Osteocyte (in vitro differentiated cells): ENCODE results near the genes TBC1D3E, PSMB3 and RPL19.

DNA sequence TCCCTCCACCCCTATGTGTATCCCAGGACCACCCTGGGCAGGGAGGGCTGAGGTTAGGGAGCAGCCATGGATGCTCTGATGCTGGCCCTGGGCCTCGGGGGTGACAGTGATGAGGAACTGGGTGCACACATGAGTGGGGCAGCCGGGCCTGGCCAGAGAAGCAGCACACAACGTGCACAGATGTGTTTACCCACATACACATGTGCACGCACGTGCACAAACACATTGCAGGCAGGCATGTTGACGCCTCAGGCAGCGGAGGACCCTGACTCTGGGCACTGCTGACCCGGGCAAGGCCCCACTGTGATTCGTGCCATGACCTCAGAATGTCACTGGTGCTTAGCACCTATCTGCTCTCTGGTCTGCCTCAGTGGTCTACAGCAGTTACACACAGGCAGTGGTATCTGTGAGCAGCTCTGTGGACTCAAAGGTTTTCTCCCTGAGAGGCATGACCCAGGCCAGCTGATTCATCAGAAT, at the start of gene TBC1D3E:
Gene TBC1D3E (plus strand): TSS at position 365 of the 477 bp plus-strand sequence.
- PRO-cap, result no peak

DNA sequence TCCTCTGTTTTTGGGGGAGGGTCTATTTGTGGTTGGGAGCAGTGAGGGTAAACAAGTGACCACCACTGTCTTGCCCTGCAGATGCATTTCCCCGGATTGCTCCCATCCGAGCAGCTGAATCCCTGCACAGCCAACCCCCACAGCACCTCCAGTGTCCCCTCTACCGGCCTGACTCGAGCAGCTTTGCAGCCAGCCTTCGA, 14.5 kb downstream of the SOCS7 start:
- PRO-cap, result no peak

DNA sequence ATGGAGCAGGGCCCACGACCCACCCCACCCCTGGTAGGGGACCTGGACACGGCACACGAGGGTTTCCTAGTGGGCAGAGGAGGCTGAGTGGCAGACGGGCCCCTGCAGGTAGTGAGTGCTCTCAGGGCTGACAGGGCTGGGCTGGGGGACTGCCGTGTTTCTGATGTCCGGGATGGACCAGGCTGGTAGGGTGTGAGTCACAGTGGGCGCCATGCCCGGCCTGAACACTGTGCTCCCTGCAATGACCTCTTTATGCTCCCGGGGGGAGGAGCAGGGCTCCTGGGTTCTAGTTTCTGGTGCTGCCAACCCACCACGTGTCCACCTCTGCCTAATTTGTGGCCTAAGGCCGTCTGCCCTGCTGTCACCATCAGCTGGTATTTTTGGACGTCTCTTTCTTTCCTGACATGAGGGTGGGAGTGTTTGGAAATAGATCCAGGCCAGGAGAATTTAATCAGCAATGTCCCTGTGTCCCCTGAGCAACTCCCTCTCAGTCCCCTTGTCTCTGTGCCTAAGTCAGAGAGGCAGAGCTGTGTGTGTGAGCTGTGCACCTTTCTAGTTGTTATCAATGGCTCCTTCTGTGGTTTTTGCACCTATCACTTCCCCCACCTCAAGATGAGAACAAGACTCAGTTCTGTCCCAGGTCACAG, 26.4 kb downstream of the ARHGAP23 start:
- PRO-cap, result no peak

GRCh38 chr17:38455858-38456708, 27.8 kb downstream of the ARHGAP23 start:
- PRO-cap, result no peak

DNA sequence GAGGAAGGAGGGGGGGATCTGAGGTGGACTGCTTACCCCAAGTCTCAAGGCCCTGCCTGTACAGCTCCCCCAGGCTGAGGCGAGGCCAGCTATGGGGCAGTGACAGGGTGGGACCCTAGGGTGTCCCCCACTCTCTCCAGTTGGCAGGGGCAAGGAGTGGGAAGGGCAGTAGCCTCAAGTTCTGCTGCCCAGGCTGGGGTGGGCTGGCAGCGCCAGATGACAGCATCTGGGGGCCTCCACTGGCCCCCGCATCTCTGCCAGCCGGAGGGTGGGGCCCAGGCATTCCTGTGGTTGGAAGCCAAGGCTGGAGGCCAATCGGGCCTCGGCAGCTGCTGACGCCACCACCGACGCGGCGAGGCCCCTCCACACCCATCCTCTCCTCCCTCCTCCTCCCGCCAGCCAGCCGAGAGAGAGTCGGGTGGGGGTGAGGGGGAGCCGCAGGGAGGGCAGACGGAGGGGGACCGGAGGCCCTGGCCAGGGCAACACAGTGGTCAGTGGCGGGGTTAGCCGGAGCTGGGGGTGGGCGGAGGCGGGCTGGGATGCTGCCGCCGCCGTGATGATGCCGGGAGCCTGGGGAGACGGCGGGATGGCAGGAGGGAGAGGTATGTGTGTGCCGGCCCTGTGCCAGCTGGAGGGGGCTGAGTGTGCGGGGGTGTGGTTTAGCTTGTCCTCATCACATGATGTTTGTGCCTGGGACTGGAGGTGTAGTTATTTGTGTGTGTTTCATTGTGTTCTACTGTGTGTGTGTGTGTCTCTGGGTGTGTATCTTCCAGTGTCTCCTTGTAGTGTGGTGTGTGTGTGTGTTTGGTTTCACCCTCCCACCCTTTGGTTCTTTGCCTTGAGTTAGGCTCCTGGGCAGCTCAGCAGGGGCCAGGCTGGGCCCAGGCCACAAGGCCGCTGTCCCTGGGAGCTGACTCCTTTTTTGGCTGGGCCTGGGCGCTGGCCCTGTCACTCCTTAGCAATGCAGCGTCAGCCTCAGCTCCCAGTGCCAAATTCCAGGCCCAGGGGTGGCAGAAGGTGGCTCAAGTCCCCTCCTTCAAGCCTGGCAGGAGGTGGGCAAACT, 36.6 kb downstream of the ARHGAP23 start:
- PRO-cap, result bidirectional peak, plus-strand start at position 402 of the sequence, minus-strand start at position 256 of the sequence; bidirectional peak, plus-strand start at position 735 of the sequence, minus-strand start at position 606 of the sequence; unidirectional peak, minus-strand start at position 924 of the sequence

- PRO-cap, result no peak
These were observed 53.7 kb downstream of the ARHGAP23 start for GRCh38 chr17:38481939-38482350.

- PRO-cap, result no peak
These were observed 79.4 kb downstream of the ARHGAP23 start for GRCh38 chr17:38507302-38508339.

GRCh38 chr17:38559005-38559362, 46.8 kb downstream of the SRCIN1 start:
- PRO-cap, result no peak

DNA sequence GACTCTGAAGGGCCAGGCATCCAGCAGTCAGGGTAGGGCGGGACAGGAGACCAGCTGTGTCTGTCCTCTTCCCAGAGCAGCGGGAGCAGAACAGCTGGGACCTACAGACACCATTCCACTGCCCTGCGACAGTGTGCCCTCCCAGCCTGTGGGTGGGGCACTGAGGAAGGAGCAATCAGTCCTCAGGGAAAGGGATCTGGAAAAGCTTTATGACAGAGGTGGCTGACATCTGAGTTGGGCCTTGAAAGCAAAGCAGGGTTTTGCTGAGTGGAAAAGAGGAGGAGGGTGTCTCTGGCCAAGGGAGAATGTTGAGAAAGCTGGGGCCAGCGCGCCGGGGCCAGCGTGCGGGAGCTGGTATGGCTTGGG, 11.5 kb upstream of the SRCIN1 start:
- PRO-cap, result no peak

DNA sequence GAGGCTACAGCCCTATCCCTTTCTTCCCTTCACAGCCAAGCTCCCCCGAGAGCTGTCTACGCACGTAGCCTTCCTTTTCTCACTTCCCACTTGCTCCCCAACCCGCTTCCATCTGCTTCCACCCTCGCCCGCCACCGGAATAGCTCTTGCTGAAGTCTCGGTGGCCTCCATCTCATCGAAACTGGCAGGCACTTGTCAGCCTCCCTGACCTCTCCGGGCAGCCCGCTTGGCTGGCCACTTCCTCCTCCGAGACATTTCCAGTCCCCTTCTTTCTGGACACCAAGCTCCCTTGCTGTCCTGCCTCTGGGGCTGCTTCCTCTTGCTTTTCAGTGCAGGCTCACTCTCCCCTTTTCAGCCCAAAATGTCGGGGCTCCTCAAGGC, 10.8 kb upstream of the EPOP start:
- PRO-cap, result no peak

DNA sequence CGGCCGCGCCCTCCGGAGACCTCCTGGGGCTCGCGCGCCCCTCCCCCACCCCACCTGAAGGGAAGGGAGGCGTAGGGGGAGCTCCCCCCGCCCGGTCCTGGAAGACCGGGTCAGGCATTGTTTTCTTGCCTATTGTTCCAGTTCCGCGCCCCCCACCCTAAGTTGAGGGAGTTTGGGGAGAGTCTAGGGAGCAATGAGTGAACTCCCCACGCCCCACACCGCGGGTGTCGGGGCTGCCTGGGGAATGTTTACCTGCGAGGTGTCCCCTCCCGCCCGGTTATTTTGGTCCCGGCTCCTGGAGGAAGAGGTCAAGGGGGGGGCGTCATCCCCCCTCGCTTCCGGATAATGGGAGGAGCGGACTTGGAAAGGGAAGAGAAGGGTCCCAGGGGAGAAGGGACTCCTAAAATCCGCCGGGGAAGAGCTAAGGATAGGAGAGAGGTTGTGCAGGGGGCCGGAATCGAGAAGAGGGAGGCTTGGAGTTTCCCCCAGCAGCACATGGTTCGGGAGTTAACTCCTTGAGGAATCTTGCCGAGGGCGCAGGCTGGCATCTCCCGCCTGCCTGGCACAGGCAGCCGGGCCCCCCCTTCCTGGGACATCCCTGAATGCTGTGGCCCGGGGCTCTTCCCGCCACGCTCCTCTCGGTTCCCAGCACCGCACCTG, 859 bp downstream of the MLLT6 start:
- PRO-cap, result no peak

DNA sequence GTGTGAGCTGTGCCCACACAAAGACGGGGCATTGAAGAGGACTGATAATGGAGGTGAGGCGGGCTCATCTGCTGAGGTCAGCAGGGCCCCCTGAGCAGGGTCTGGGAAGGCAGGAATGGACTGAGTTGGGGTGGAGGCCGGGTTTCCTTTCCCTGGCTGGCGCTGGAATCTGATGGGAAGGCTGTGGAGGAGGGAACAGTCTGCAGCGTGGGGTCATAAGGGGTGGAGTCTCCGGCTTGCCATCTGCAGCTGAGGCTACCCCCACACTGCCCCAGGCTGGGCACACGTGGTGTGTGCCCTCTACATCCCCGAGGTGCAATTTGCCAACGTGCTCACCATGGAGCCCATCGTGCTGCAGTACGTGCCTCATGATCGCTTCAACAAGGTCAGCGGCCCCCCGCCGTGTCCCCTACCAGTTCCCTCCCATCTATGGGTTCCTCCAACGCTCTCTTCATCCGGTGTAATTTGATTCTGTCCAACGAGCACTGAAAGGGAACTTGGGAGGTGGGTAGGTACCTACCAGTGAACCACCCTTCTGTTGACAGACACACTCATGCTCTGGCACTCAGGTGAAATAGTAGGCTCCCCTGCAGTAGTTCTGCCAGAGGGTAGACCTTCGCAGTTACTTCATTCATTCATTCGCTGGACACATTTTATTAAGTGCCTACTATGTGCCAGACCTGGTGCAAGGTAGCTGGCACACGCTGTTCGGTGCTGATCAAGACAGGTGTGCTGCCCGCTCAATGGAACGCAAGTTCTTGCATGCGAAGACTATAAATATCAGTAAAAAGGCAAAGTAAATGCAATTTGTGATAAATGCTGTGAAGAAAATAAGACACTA, 2.6 kb downstream of the MLLT6 start:
- PRO-cap, result no peak

GRCh38 chr17:38752070-38752895, at the start of gene PSMB3:
PSMB3 (plus strand) TSS chr17:38752741.
- PRO-cap, result bidirectional peak, plus-strand start at chr17:38752782, minus-strand start at chr17:38752600

DNA sequence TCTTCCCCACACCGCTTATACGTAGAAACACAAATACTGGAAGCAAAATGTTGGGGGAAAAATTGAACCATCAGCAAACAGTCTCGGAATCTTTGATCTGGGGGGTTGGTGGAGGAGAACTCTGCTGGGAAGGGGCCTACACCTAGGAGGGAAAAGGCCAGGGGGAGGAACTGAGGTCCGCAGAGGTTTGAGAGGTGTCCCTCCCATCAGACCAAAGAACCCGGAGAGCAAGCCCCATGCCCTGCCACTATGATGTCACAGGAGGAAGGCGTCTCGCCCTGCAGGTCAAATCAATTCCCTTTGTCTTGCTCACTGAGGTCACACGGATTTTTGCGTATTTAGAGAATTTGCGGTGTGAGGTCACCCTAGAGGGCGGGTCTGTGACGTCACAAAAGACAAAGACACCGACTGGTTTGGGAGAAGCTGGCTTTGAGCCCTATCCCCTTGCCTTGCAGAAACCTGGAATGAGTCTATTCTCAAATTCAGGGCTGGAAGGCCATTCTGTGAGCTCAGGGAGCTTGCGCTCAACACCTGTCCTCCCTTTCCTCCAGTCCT, 1.2 kb downstream of the C17orf98 start:
- PRO-cap, result no peak

DNA sequence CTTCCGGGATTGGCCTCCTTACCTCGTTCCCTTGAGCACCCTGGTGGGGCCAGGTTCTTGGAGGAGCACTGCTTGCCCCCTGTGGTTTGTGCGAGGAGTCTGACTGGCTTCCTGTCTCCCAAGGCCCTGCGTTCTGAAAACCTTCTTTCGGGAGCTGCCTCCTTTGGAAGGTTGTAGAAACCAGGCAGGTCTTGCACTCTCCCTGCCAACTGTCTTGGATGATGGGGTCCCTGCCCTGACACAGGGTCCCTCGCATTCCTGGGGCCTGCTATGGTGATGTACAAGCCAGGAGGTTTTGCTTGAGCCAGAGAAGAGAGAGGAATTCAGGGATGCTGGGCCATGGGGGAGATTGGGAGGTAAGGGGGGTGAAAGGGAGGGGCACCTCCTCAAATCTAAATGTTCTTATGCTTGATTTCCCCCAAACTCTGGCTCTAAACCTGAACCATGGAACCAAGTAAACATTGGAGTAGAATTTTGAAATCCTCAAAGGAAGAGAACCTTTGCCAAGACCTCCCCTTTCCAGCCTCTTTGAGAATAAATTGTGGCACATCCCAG, 19.6 kb downstream of the PLXDC1 start:
- PRO-cap, result no peak

GRCh38 chr17:39164558-39165725, 1.0 kb downstream of the ARL5C start:
- PRO-cap, result no peak

GRCh38 chr17:39200125-39201149, at the start of gene RPL19:
RPL19 (plus strand) TSS chr17:39200283.
- PRO-cap, result bidirectional peak, plus-strand start at chr17:39200321, minus-strand start at chr17:39200036; unidirectional peak, minus-strand start at chr17:39200683

GRCh38 chr17:39207086-39207322, 6.9 kb downstream of the RPL19 start:
- PRO-cap, result no peak

- PRO-cap, result no peak
These were observed 30.9 kb upstream of the STAC2 start for GRCh38 chr17:39256615-39257086.

DNA sequence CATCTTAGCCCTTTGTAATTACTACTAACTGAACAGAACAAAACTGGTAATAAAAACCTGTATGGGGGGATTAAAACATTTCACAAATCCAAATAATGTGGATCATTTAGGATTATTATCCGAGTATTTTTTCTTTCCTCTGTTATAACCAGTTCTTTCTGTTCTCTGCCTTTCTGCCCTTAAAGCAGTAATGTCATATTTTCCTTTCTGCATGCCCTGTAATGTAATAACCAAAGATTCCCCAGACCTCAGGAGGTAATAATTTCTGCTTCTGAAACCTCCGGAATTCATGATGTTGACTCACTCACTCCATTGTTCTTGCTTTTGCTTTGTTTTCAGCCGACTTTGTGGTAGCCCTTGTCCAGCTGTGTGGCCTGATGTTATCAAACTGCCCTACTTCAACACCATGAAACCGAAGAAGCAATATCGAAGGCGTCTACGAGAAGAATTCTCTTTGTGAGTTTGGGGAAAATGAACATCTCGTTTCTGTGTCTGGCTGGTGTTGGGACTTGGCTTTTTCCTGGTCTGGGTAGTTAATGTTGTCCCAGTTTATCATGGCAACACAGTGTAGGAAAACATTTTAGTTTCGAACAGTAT, 55.9 kb downstream of the CDK12 start:
- PRO-cap, result no peak